Psoas muscle (tissue), 2 donors: ENCODE results near the gene C18orf21.

DNA sequence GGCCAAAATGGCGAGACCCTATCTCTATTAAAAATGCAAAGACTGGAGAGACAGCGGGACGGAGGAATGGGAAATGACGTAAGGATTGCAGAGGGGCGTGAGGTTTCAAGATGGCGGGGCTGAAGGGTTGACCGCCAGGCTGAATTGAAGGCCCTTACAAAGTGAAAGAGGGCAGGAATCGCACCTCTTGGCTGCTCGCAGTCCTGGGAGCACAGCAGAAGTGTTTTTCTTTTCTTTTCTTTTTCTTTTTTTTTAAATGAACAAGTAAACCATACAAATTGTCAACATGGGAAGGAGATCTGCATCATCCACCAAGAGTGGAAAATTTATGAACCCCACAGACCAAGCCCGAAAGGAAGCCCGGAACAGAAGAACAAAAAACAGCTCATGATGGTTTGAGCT, 40.9 kb upstream of the GAREM1 start:
- PRO-cap, 2 experiments: no peak in any of the 2 experiments

- PRO-cap, 2 experiments: no peak in any of the 2 experiments
These were observed 393 bp downstream of the KLHL14 start for GRCh38 chr18:32772431-32772828.

GRCh38 chr18:35488765-35489195, 9.0 kb downstream of the INO80C start:
- PRO-cap, 2 experiments: no peak in any of the 2 experiments

- PRO-cap, 2 experiments: no peak in any of the 2 experiments
These were observed 7.4 kb downstream of the GALNT1 start for GRCh38 chr18:35589037-35589307.

GRCh38 chr18:35592202-35593431, 11.1 kb downstream of the GALNT1 start:
- PRO-cap, 2 experiments: no peak in any of the 2 experiments

DNA sequence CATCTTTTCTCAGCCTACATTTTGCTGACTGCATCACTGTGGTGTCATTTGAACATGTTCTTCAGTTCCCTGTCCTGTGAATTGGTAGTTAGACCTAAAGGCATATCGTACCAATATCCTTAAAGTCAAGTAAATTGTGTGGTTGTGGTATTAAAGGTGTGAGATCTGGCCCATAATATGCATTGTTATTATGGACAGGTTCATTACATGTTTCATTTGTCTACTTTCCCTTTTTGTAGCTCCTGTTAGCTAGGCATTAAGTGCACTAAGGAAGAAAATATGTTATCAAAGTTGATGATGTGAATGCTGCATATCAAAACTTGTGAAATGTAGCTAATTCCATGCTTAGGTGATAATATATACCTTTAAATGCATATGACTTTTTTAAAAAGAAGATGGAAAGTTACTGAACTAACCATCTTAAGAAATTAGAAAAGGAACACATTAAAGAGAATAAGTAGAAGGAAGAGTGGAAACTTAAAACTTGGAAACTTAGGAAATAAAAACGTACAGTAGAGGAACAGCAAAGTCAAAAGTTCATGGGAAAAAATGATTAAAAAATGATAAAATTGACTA, 86.3 kb downstream of the GALNT1 start:
- PRO-cap, 2 experiments: no peak in any of the 2 experiments

- PRO-cap, 2 experiments: no peak in any of the 2 experiments
These were observed 105.3 kb downstream of the GALNT1 start for GRCh38 chr18:35686840-35687262.

- PRO-cap, 2 experiments: peak in 2 of 2 experiments; most common plus-strand start chr18:35972710 (in 2); most common minus-strand start chr18:35972451 (in 2)
These were observed at the start of gene C18orf21 for GRCh38 chr18:35971883-35972782. Gene C18orf21 (plus strand): TSS chr18:35972679.

DNA sequence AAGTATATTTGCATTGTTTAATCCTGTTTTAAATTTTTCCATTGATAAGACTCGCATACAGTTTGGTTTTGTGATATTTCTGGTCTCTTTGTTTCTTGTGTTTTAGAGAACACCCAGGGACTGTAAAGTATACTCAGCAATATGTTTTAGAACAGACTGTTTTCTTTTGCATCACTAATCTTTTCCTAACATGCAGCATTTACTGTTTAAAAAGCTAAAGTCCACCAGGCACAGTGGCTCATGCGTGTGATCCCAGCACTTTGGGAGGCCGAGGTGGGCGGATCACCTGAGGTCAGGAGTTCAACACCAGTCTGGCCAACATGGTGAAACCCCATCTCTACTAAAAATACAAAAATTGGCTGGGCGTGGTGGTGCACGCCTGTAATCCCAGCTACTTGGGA, 21.9 kb upstream of the MOCOS start:
- PRO-cap, 2 experiments: no peak in any of the 2 experiments

DNA sequence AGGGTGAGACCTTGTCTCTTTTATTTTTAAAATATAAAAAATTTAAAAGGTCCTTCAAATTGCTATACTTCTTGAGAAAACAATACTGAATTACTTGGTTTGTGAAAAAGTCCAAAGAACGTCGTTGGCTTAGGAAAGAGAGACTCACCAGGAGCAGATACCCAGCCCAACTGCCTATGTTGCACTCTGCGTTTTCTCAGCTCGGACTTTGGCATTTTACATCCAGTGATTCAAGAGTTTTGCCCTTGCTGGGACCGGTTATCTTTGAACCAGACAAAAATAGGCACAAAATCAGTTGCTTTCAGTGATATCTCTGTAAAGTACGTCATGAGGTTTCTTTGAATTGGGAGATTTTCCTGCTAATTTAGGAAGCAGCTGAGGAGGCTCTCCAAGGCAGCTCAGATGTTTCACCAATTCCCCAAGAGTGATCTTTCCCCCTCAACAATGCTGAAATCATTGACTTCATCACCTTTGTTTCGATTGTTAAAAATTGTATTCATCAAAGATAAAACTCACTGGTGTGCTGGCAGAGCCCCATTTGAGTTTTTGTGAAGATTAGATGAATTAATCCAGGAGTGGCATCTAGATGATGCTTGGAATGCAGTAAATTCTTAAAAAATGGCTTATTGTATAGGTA, 29.3 kb downstream of the FHOD3 start:
- PRO-cap, 2 experiments: no peak in any of the 2 experiments

GRCh38 chr18:36578968-36579236, 249.9 kb downstream of the TPGS2 start:
- PRO-cap, 2 experiments: no peak in any of the 2 experiments

DNA sequence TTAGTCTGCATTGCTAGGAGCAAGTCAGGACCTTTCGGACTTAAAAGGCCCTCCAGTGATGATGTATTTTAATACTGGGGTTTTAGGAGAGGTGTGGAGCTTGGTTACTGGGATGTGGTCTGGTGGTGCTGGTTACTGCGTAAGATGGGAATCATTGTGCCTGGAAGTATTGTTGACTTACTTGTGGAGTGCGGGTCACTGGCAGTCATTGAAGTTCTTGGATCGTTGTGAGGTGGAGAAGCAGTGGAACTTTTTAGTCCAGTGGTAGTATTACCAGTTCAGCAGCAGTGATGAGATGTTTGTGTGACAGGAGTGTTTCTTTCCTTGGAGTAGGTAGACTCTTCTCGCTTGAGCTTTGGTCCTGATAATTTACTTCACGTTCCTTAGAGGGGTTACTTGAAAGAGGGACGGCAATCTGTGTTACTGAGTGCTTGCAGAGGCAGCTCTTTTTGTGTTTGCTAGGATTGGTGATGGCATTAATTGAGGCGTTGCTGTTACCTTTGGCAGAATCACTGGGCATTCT, 761 bp downstream of the KIAA1328 start:
- PRO-cap, 2 experiments: no peak in any of the 2 experiments

DNA sequence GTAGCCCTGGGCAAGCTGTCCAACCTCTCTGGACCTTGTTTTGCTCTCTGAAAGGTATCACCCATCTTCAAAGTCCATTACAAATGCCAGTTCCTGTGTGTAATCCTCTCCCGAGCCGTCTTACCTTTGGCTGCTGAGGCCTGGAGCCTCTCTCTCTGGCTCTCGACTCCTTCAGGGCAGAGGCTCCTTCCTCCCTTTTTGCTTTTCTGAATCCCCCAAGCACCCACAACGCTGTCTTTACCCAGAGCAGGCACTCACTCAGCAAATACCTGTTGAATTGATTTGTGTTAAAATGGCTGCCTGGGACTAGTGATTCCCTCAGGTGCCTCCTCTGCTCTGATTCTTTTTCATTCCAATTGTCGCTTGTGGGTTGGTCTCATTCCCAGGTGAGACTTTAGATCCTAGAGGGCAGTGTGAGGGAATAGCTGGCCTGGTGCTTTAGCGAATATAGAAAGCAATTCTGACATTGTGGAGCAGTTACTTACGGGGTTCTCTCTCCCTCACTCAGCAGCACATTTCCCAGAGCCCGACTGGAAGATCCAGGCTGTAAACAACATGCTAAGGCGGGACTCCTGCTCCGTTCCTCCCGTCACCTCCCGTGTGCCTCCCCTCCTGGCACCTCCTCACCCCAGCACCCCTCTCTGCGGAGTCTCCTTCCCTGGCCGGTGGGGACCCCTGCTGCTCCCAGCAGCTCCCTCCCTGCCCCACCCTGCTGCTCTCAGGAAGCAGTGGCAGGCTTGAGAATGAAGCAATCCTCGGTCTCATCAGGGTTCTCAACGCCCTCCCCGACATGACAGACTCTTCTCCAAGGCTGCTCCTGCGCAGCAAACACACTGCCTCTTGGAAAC, 27.1 kb downstream of the CELF4 start:
- PRO-cap, 2 experiments: no peak in any of the 2 experiments

DNA sequence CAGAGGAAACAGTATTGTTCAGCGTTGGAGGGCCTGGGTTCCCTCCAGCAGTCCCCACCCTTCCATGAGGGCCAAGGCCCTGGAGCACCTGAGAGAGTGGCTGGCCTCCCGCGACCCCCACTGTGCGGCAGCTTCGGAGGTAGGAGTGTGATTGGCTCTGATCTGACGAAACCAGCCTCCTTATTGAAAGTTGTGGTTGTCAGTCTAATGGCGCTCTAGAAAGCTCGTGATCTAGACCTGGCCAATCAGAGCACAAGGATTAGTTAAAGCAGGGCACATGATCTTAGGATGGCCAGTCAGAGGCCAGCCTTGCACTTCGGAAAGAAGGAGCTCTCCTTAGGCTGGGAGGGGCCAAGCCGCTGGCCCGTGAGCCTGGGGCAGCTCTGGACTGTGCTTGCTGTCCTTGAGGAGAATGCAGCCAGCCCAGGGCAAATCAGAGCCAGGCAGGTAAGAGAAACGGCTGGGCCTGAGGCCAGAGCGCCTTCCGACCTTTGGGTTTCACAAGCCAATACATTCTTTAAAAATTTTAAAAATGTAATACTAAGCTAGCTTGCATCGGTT, 104.6 kb upstream of the CELF4 start:
- PRO-cap, 2 experiments: no peak in any of the 2 experiments

- PRO-cap, 2 experiments: no peak in any of the 2 experiments
These were observed 1769.9 kb upstream of the CELF4 start for GRCh38 chr18:39335477-39335825.

GRCh38 chr18:39841441-39842336, 2113.3 kb upstream of the PIK3C3 start:
- PRO-cap, 2 experiments: no peak in any of the 2 experiments

DNA sequence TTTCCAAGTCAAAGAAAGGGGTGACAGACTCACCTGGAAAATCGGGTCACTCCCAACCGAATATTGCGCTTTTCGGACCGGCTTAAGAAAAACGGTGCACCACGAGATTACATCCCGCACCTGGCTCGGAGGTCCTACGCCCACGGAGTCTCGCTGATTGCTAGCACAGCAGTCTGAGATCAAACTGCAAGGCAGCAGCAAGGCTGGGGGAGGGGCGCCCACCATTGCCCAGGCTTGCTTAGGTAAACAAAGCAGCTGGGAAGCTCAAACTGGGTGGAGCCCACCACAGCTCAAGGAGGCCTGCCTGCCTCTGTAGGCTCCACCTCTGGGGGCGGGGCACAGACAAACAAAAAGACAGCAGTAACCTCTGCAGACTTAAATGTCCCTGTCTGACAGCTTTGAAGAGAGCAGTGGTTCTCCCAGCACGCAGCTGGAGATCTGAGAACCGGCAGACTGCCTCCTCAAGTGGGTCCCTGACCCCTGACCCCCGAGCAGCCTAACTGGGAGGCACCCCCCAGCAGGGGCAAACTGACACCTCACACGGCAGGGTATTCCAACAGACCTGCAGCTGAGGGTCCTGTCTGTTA, 323.0 kb upstream of the PIK3C3 start:
- PRO-cap, 2 experiments: no peak in any of the 2 experiments

- PRO-cap, 2 experiments: no peak in any of the 2 experiments
These were observed 259.5 kb upstream of the PIK3C3 start for GRCh38 chr18:41695443-41695991.

- PRO-cap, 2 experiments: peak in 2 of 2 experiments; most common plus-strand start chr18:44679156 (in 2); most common minus-strand start chr18:44679613 (in 2)
These were observed 1.5 kb upstream of the SETBP1 start for GRCh38 chr18:44678838-44679902.

- PRO-cap, 2 experiments: no peak in any of the 2 experiments
These were observed 27.1 kb downstream of the SETBP1 start for GRCh38 chr18:44707842-44708234.